ENCODE measurements around the genes TMEM151B, SPATS1 and RUNX2.

DNA sequence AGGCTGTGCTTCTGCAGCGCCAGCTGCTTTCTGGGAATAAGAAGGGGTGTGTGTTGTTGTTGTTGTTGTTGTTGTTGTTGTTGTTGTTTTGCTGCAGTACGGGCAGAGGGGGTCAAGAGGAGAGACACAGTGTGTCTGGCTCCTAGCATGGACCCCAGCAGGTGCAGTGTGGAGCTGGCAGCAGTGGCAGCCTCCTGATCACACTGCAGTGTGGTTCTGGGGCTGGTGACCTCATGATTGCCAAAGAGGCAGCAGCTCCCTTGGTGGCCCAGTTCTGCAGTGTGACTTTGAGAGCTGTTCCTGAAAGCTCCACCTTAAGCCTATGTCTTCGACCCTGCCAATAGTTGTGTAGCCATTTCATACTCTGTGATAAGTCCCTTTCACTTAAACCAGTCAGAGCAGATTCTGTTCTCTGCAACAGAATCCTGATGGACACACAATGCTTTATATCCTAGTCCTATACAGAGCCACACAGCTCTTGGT is 74.5 kb downstream of the MRPL14 start:
- RRBS = no CpG with 5 or more reads among the region's 3 CpGs

DNA sequence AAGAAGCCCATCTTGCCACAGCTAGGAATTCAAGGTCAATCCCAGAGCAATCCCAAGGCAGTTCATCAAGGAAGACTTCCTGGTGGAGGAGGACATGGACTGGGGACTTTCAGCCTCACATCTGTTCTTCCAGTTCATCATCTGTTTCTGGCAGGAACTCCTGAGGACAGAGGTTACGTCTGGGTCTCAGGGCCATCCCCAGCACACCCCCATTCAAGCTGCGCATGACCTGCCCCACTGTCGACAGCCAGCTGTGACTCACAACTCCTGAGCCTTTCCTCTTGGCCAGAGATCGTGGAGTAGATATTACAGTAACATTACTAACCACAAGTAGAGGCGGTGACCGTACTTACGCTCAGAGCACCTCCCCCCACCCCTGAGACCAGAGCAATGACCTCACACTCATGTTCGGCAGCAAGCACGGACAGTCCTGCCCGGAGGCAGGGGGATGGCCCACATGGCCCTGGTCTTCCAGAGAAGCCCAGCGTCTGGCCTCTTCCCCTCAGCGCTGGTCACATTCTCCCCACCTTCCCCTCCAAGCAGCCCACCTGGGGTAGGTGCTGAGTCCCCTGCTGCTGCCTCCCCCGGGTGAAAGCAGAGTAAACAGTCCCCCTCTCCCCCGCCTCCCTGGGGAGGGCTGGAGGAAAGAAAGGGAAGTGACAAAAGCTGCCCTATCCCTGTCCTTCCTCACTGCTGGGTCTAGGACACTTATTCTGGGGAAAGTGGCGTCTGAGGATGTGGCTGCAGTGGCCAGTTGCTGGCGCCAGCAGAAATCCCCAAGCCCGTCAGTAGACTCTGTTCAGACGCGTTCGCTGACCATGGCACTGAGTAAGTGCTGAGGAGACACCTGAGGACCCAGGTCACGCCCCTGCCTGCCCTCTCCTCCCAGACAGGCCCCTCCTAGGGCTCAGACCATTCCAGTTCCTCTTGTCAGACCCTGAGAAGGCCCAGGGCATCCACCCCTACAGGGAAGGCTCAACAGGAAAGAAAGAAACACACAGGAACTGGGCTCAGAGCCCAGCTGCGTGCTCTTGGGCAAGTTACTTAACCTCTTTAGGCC is 68.5 kb downstream of the MRPL14 start:
- RRBS = no CpG with 5 or more reads among the region's 22 CpGs

- RRBS = no CpG with 5 or more reads among the region's 4 CpGs
Observed at GRCh38 chr6:44059454-44059689, 67.9 kb downstream of the MRPL14 start.

GRCh38 chr6:44064107-44065140 is 62.8 kb downstream of the MRPL14 start:
- RRBS = no CpG with 5 or more reads among the region's 19 CpGs

GRCh38 chr6:44087475-44087696 is 39.9 kb downstream of the MRPL14 start:
- RRBS = no CpG with 5 or more reads among the region's 3 CpGs

GRCh38 chr6:44102410-44102987 is 24.8 kb downstream of the MRPL14 start:
- RRBS = no CpG with 5 or more reads among the region's 2 CpGs

- RRBS = no CpG with 5 or more reads among the region's 5 CpGs
Observed at GRCh38 chr6:44221149-44222175, 1.9 kb upstream of the SLC29A1 start.

GRCh38 chr6:44258022-44258216 is 591 bp upstream of the SLC35B2 start:
- RRBS = no CpG with 5 or more reads among the region's 4 CpGs

DNA sequence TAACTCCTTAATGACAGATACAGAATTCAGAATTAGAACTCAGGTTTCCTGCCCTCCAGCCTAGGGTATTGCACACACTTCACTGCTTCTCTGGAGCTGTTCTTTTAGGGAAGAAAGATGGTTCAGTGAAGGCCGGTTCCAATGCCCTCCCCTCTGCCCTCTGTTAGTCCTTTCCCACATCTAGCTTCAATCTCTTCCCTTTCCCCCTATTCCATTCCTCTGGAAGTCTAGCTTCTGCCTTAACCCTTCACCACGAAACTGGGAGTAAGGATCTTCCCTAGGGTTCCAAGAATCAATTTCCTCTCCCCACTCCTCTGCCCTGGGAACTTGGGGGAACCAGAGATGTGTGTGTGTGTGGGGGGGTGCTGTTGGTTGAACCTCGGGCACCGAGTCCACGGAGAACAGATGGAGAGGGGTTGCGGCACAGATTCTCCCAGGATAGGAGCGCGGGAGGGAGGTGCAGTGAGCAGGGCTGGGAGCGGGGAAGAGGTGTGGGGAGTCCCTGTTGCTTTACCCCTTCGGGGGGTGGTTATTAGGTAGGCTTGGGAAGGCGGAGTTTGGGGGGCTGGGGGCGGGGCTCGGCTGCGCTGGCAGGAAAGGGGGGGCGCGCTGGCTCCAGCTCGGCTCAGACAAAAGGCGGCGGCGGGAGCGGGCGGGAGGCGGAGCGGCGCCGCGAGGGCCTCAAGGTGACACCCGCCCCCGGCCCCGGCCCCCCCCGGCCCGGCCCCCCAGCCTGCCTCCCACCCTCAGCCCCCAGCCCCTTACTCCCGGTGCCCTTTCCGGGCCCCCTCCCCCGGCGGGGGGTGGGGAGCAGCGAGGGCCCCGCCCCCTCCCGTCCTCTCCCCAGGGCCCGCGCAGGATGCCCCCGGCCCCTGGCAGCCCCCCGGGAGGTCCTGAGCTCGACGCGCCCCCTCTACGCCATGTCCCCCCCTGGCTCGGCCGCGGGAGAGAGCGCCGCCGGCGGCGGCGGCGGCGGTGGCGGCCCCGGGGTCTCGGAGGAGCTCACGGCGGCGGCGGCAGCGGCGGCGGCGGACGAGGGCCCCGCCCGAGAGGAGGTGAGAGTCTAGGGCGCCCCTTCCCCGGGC is at the start of gene TMEM151B:
TMEM151B (plus strand) TSS at position 628 of the 1,085 bp plus-strand sequence.
- RRBS = 1% methylated on average over 30 of the region's 74 CpGs

- RRBS = 5% methylated on average over 11 of the region's 34 CpGs
Observed at GRCh38 chr6:44342414-44342924, at the start of gene SPATS1. SPATS1 (plus strand) TSS chr6:44342650.

DNA sequence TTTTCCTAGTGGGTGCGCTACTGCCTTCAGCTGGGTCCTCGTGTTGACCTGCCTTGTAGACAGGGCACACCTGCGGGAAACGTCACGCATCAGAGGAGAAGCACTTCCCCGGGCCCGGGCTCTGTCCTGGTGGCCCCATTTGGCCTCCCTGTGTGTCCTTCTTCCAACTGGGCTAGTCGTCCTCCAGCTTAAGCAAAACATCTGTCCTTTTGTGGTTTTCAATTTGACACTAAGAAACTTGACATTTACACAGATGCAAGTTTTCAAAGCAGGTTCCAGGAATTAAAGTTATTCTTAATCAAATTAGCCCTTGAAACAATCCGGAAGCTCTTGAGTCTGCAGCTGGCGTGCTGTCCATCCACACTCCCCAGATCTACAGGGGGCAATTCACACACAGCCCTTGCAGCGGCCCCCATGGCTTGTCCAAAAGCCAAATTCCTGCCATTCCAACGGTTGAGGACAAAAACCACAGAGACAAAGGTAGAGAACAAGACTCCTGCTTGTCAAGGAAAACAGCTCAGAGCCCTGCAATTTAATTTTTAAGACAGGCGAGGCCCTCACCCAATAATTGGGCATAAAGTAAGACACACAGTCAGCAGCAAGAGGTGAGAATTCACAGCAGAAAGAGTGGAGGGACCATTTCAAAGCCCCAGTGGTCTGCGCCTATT is 275.2 kb downstream of the CDC5L start:
- RRBS = no CpG with 5 or more reads among the region's 14 CpGs

DNA sequence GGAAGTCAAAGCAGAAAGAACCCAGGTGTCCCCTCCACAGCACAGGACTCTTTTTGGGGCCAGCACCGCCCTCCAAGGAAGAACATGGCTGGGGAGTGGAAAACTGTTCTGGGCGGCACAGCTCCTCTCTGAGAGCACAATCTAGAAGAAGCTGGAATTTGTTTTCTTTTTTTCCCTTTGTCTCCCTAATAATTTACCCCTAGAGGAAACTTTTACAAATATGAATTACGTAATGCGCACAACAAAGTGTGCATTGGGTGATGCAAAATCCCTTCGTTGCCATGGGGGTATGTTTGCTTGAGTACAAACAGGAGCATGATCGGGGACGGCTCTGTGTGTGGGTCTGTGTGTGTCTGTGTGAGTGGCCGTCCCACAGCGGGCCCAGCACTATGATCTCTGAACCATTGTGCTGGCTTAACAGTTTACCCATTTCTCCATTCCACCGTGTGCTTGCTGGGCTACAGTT is 278.1 kb downstream of the CDC5L start:
- RRBS = no CpG with 5 or more reads among the region's 10 CpGs

DNA sequence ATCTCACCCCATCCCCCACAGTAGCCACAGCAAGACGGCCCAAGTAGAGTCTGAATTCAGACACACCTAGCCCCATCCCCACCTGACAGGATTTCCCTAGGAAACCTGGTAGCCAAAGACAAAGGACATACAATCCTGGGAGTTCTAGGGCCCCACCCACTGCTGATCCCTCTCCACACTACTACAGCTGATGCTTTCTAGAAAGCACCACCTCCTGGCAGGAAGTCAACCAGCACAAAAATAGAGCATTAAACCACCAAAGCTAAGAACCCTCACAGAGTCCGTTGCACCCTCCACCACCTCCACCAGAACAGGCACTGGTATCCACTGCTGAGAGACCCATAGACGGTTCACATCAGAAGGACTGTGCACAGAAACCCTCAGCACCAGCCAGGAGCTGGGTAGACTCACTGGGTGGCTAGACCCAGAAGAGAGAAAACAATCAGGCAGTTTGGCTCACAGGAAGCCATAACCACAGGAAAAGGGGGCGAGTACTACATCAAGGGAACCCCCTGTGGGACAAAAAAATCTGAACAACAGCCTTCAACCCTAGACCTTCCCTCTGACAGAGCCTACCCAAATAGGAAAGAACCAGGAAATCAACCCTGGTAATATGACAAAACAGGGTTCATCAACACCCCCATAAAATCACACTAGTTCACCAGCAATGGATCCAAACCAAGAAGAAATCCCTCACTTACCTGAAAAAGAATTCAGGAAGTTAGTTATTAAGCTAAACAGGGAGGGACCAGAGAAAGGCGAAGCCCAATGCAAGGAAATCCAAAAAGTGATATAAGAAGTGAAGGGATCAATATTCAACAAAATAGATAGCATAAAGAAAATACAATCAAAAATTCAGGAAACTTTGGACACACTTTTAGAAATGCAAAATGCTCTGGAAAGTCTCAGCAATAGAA is 17.6 kb upstream of the RUNX2 start:
- RRBS = no CpG with 5 or more reads among the region's 5 CpGs

DNA sequence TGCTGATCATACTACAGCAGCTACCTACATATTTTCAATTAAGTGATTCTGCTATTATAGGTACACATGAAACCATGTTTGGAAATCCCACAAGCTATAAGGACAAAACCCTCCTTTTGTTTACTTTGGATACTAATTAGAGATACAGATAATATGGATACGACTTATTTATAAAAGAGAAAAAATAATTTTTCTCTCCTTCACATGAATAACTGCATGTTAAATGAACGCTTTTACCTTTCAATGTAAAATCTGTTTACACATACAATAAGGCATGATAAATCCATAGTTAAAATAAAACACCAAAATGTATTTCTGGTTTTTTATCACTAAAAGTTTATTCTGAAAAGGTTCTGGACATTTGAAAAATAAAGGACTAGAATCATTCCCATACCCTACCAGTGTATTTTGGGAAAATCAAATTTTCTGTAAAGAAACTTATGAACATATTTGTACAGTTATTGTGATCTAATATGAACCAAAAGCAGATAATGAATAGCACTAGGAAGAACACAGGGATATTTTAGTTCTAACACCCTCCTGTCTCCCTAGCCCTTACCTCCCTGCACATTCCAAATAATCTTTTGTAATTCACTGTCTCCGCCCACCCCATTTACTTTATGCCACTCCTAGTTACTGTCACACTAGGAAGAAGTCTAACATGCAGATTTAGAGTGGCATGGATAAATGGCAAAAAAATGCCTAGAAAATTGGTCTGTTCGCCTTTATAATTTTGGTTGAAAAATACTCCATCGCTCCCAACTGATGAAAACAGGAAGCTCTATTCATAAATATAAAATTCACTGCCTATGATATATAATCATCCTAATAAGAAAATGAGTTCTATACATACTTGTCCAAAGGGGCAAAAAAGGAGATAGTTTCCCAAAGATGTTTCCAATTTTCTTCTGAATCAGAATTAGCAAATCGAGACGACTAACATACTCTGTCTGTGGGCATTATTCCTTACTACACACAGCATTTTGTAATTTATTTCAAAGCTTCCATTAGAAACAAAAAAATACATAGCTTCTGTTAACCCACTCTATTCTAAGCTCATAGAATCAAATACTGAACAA is 1.5 kb upstream of the RUNX2 start:
- RRBS = no CpG with 5 or more reads among the region's 7 CpGs

- RRBS = no CpG with 5 or more reads among the region's 5 CpGs
Observed at GRCh38 chr6:45327869-45328492, at the start of gene RUNX2. RUNX2 (plus strand) TSS chr6:45328330.

- RRBS = no CpG with 5 or more reads among the region's 3 CpGs
Observed at GRCh38 chr6:45417341-45417719, 39.6 kb upstream of the SUPT3H start.

- RRBS = 45% methylated on average over 6 of the region's 24 CpGs
Observed at GRCh38 chr6:45663067-45663378, 285.3 kb upstream of the SUPT3H start.

GRCh38 chr6:46130547-46130710 is 640 bp downstream of the ENPP4 start:
- RRBS = no CpG with 5 or more reads among the region's 2 CpGs

- RRBS = no CpG with 5 or more reads among the region's 14 CpGs
Observed at GRCh38 chr6:46490308-46490750, 920 bp downstream of the RCAN2 start.

GRCh38 chr6:46947518-46948065 is 25.9 kb upstream of the ADGRF5 start:
- RRBS = no CpG with 5 or more reads among the region's 8 CpGs